Cardiac atrium fibroblast (primary cell): Measurements from ENCODE around the genes BCL6B and SLC2A4.

DNA sequence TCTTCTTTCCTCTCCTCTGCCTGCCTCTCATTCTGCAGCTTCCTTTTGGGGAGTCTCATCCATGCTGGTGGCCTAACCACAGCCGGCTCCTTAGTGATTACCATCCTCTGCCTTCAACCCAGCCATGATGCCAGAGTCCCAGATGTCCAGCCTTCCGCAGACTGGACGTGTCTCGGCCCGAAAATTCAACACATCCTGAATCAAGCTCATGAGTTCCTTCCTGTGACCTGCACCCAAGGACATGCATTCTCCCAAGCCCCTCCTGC, 1.1 kb upstream of the SLC13A5 start:
- RAMPAGE, long total RNA, result no peak

GRCh38 chr17:6797869-6798549, 22.0 kb downstream of the FBXO39 start:
- RAMPAGE, long total RNA, result no peak

- RAMPAGE, long total RNA, result no peak
These were observed 2.9 kb downstream of the C17orf49 start for GRCh38 chr17:7017580-7017796.

DNA sequence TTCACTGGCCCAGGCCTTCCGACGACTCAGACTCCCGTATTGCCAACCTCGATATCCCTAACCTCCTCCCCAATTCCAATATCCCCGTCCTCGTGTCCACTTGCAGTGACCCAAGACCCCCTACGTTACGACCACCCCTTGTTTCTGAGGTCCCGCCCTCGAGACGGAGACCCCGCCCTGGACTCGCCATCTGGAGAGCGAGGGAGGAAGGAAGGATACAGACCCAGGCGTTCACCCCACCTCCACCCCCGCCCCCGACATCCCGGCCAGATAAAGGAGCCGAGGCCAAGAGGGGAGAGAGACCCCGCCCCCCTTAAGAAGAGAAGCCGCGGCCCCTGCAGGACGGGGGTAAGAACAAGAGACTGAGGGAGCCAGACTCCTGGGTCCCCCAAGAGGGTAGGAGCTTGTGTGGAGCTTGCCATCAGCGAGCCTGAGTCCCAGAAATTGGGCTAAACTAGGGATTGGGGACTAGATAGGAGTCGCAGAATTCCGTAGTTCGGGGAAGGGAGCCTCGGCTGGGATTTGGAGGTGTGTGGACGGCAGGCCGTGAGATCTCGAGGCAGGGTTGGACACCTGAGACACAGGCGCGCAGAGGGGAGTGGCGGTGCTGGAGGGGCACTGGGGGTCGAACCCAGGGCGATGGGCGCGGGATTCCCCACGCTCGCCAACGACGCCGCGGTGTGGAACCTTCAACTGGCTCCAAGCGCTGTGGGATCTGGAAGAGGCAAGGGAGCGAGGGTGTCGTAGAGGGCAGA, at the start of gene BCL6B:
BCL6B (plus strand) TSS at position 299 of the 755 bp plus-strand sequence.
- RAMPAGE, long total RNA, result no peak

DNA sequence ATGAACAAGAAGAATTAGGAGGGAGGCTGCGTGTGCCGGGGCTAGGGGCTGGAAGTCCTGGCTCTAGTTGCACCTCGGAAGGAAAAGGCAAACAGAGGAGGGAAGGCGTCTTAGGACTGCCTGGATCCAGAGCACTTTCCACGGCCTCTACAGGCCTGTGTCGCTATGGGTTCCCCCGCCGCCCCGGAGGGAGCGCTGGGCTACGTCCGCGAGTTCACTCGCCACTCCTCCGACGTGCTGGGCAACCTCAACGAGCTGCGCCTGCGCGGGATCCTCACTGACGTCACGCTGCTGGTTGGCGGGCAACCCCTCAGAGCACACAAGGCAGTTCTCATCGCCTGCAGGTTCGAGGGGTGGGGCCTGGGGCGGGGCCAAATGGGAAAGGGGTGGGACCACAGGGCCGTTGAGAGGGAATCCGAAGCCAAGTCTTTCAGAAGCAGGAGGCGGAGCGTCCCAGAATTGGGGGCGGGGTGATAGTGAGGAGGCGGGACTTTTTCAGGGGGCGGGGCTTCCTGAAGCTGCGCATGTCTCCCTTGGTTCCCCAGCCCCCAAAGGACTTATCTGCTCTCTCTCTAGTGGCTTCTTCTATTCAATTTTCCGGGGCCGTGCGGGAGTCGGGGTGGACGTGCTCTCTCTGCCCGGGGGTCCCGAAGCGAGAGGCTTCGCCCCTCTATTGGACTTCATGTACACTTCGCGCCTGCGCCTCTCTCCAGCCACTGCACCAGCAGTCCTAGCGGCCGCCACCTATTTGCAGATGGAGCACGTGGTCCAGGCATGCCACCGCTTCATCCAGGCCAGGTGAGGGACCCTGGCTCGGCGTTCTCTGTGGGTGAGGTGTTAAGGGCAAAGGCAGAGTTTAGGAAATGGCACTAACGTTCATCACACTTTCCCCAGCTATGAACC, 908 bp downstream of the BCL6B start:
- RAMPAGE, long total RNA, result no peak

- RAMPAGE, long total RNA, result no peak
These were observed 2.2 kb downstream of the ACADVL start for GRCh38 chr17:7221826-7222495.

DNA sequence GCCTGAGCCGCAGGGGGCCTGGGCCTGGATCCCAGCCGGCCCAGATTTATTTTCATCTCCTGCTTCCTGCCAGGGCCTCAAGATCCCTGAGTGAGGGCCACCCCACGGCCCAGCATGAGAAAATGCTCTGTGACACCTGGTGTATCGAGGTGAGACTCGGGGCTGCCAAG, 4.9 kb downstream of the ACADVL start:
- RAMPAGE, long total RNA, result no peak

- RAMPAGE, long total RNA, result no peak
These were observed 1.5 kb upstream of the SLC2A4 start for GRCh38 chr17:7280071-7280416.

- RAMPAGE, long total RNA, result no peak
These were observed at the start of gene SLC2A4 for GRCh38 chr17:7281568-7282646. SLC2A4 (plus strand) TSS chr17:7281718.

GRCh38 chr17:7282647-7283414, 1.3 kb downstream of the SLC2A4 start:
- RAMPAGE, long total RNA, result no peak

DNA sequence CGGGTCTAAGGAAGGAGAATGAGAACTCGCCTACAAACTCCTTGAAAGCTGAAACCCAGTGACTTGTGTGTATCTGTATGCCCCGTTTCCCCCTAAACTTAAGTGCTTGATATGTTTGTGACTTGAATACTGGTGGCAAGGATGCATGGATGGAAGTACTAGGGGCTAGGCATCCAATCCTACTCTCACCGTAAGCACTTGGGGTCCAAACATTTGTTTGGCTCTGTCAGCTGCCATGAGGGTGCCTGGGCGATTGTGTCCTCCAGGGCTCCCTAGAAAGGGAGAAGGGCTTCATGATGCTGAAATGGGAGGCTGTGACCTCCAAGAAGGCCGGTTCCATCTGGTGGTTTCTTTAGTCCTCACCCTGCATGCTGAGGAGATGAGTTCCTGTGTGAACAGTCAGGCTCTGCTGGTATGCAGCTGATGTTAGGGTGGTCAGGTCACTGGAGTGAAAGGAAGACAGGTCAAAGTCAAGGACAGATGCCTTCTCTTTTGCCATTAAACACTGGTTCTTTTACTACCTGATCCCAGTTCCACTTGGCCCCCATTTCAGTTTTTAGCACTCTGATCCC, 1.4 kb downstream of the GPS2 start:
- RAMPAGE, long total RNA, result no peak

DNA sequence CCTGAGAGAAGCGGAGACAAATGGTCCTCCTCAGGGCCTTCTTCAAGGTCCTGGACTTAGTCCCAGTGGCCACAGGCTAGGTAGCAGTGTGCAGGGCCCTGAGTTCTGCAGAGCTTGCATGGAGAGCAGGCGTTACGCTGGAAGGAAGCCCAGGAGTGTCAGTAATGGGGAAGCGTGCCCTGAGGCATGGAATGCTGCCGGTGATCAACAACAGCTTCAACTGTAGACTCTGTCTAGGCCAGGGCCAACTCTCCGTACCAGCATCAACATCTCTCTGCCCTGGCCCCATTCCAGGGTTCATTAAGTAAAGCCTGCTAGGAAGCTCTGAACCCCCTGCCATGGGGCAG, 591 bp upstream of the TNK1 start:
- RAMPAGE, long total RNA, result no peak

GRCh38 chr17:7392861-7393569, 1.3 kb downstream of the PLSCR3 start:
- RAMPAGE, long total RNA, result no peak

GRCh38 chr17:7411243-7411663, 3.6 kb downstream of the NLGN2 start:
- RAMPAGE, long total RNA, result no peak

- RAMPAGE, long total RNA, result no peak
These were observed 14.7 kb downstream of the CHRNB1 start for GRCh38 chr17:7459474-7460040.

GRCh38 chr17:7477778-7478399, 1.5 kb downstream of the ZBTB4 start:
- RAMPAGE, long total RNA, result no peak

DNA sequence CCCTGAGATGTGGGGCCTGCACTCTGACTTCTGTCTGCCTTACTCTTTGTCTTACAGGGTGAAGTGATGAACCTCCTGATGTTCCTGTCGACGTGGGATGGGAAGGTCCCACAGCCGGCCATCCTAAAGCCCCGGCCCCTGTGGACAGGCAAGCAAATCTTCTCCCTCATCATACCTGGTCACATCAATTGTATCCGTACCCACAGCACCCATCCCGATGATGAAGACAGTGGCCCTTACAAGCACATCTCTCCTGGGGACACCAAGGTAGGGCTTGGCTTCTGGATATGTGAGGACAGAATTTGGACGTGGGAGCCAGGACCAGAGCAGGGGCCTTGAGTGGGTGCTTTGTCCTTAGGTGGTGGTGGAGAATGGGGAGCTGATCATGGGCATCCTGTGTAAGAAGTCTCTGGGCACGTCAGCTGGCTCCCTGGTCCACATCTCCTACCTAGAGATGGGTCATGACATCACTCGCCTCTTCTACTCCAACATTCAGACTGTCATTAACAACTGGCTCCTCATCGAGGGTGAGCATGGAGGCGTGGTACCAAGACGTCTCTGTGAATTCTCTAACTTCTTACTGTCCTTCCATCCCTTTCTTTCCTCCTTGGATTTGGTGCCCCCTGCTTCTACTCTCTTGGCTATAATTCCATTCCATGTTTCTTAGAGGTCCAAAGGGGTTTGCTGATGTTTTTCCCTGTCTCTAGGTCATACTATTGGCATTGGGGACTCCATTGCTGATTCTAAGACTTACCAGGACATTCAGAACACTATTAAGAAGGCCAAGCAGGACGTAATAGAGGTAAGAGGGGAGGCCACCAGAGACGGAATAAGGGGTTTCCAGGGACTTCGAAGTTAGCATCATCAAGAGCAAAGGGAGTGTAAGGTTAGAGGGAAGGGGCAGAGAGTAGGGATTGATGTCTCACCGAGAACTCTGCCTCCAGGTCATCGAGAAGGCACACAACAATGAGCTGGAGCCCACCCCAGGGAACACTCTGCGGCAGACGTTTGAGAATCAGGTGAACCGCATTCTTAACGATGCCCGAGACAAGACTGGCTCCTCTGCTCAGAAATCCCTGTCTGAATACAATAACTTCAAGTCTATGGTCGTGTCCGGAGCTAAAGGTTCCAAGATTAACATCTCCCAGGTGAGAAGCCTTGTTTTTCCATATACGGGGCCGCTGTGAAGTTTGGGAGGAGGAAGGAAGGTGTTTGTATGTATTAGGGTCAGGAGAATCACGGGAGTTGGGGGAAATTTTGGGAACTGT, 19.8 kb downstream of the SLC35G6 start:
- RAMPAGE, long total RNA, result no peak

DNA sequence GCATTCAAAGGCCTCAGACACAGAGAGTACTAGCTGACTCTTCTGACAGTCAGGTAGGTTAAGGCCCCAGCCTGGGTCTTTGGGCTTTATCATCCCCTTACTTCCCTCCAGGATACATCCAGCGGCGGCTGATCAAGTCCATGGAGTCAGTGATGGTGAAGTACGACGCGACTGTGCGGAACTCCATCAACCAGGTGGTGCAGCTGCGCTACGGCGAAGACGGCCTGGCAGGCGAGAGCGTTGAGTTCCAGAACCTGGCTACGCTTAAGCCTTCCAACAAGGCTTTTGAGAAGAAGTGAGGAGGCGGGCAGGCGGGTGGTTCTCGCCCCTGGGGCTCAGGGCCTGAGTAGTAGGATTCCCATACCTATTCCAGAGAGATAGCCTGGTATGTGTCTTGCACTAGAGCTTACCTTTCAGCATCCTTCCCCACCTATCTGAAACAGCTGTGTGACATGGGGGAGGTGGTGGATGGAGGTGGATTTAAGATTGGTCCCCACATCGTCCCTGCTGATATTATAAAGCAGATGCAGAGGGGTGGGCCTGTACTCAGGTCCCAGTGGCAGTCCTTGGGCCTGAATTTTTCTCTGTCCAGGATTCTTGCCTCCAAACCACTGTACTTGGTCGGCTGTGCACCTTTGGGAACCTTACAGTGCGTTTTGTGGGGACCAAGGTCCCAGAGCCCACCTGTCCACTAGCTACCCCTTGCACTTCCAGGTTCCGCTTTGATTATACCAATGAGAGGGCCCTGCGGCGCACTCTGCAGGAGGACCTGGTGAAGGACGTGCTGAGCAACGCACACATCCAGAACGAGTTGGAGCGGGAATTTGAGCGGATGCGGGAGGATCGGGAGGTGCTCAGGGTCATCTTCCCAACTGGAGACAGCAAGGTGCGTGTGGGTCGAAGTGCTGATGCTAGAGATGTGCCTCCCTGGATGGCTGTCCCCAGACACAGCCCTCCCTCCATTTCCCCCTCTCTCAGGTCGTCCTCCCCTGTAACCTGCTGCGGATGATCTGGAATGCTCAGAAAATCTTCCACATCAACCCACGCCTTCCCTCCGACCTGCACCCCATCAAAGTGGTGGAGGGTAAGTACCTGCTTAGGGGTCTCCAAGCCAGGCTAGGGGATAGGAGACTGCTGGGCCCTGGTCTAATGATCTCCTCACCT, 21.5 kb downstream of the SLC35G6 start:
- RAMPAGE, long total RNA, result no peak

DNA sequence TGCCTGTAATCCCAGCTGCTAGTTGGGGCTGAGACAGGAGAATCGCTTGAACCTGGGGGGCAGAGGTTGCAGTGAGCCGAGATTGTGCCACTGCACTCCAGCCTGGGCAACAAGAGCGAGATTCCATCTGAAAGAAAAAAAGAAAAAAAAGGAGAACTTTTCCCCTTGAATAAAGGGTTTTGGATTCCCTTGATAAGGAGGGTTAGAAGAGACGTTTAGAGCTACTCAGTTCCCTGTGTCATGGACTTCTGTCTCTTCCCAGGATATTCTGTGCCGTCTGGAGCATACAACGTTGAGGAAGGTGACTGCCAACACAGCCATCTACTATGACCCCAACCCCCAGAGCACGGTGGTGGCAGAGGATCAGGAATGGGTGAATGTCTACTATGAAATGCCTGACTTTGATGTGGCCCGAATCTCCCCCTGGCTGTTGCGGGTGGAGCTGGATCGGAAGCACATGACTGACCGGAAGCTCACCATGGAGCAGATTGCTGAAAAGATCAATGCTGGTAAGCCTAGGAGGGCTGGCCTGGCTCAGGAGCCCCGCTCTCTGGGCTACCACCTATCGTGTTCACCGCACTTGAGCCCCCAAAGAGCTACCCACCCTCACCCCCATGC, 27.5 kb downstream of the SLC35G6 start:
- RAMPAGE, long total RNA, result no peak

DNA sequence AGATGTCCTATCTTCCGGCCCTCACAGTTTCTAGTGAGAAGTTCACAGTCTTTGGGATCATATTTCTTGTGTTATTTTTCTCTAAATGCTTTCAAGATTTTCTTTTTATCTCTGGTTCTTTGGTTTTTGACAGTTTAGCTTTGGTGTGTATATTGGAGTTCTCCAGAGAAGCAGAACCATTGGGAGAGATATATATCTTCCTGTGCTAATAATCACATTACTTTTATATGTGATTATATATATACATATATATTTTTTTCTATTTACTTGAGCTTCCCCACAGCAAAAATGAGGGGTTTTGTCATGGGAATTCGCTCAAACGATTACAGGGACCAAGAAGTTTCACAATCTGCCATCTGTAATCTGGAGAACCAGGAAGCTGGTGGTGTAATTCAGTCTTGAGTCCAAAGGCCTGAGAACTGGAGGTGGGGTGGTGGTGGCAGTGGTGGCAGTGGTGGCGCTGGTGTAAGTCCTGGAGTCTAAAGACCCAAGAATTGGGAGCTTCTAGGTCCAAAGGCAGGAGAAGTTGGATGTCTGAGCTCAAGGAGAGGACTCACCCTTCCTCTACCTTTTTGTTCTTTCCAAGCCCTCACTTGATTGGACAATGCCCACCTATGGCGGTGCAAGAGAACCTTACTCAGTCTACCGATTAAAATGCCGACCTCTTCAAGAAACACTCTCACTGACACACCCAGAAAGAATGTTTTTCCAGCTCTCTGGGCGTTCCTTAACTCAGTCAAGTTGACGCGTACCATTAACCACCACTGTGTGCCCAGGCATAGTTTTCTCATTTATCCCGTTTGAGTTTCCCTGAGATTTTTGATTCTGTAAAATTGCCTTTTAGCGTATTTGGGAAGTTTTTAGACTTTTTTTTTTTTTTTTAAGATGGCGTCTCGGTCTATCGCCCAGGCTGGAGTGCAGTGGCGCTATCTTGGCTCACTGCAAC, 32.9 kb upstream of the TNFSF12 start:
- RAMPAGE, long total RNA, result no peak